ENCODE results near the genes SVOPL and TTC26.

- PRO-cap, 2 experiments, result no peak in any of the 2 experiments
Measured at GRCh38 chr7:137347312-137347830, 3.8 kb upstream of the PTN start.

DNA sequence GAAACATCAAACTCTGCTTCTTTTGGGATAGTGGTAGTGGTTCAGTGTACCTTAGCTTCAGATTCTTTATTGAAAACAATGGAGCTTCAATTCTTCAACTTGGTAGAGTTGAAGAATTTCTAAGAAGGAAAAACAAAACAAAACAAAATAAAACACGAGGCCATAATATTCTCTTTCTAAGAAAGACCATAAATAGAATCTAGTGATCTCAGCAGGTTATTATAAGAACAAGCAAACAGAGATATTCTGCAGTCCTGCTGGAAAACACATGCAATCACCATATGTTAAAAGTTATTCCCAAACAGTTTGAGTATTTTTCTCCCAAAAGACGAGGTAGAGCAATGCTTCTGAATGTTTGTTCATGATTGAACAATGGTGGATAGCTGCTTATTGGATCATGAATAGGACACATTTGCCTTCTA, 59.4 kb downstream of the CREB3L2 start:
- PRO-cap, 2 experiments, result no peak in any of the 2 experiments

DNA sequence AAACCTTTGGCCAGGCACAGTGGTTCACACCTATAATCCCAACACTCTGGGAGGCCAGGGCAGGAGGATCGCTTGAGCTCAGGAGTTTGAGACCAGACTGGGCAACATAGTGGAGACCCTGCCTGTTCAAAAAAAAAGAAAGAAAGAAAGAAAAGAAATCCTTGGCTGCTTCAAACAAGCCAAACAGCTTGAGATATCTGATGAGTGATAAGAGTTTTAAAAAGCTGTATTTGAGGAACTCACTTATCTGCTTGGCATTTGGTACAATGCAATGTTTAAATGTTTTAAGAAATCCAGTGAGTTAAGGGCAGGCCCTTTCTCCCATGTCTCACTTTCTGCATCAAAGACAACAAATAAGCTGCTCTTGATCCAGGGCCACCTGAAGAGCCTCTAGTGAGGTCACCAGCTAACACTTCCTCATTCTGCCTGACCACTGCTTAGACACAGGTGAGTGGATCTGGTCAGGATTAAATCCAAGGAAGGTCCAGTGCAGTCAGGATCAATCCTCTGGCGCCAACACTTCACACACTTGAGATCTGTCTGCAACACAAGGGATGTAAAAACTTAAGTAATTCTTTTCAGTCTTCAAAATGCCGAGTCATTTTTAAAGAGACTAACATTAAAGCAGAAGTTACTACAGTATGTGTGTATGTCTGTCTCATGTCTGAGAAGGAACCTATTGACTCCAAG, 43.4 kb downstream of the CREB3L2 start:
- PRO-cap, 2 experiments, result no peak in any of the 2 experiments

DNA sequence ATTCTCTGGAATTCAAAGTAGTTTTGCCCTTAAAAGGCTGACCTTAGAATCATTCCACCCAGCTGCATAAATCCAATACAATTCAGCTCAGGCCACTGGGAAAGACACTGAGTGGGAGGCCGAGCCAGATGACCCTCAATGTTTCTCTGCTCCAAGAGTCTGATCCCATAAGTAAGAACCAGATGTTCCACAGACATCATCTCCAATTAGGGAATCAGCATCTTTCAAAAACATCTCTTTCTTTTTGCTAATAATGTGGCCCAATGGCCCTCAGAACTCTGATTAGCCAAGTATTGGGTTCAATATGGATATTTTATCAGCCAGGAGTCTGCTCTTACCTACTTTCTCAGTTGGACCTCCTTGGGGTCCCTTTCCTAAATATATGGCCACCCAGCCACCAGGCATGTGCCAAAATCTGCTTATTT, 26.0 kb downstream of the CREB3L2 start:
- PRO-cap, 2 experiments, result no peak in any of the 2 experiments

DNA sequence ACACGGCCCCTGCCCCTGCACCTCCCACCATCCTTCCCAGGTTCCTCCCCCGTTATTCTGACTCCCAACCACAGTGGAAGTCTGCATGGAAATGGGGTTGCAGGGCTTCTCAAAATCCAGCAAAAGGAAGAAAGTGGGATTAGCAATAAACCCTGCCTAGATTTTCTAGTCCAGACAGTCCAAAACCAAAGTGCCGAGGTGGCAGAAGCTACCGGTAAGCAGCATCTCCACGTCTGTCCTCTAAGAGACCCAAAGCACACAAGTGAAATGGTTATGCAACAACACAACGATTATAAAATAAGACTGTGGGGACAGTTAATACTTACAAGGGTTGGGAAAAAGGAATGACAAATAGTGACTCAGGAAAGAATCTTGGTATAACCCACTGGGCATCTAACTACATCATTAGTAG, 24.8 kb downstream of the CREB3L2 start:
- PRO-cap, 2 experiments, result no peak in any of the 2 experiments

GRCh38 chr7:138309037-138309284, 151.1 kb upstream of the TRIM24 start:
- PRO-cap, 2 experiments, result no peak in any of the 2 experiments

GRCh38 chr7:138701079-138701764, at the start of gene SVOPL:
Gene SVOPL, minus strand, starts transcription at chr7:138701362.
- PRO-cap, 2 experiments, result no peak in any of the 2 experiments

GRCh38 chr7:138727203-138727731, 26.1 kb upstream of the SVOPL start:
- PRO-cap, 2 experiments, result no peak in any of the 2 experiments

DNA sequence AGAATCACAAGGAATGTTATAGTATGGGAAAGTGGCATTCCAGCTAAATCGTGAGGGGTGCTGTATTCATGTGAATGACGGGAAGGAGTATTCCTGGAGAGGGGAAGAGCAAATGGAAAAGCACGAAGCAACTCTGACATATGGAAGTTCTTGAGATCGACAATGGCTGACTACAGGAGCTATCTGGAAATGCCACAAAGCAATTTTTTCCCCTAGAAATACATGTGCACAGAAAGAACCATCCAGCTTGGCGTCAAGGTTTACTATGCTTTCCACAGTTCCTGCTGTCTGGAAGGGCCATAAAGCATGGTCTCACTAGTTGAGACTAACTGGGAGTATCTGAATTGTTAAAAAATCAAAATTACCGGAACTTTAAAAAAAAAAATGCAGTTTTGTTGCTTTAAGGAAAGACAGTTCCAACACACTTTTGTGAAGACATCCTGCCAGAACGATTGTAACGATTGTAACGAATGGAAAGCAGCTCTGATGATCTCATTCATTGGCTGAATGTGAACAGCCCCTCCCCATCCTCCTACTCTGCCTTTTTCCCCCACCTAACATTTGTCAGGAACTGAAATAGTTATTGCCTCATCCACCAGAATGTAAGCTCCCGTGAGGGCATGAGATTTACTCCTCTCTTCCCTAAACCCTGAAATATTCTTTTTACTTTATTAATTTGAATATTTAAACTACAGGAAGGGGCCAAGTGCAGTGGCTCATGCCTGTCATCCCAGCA, 23.0 kb upstream of the ZC3HAV1L start:
- PRO-cap, 2 experiments, result no peak in any of the 2 experiments

DNA sequence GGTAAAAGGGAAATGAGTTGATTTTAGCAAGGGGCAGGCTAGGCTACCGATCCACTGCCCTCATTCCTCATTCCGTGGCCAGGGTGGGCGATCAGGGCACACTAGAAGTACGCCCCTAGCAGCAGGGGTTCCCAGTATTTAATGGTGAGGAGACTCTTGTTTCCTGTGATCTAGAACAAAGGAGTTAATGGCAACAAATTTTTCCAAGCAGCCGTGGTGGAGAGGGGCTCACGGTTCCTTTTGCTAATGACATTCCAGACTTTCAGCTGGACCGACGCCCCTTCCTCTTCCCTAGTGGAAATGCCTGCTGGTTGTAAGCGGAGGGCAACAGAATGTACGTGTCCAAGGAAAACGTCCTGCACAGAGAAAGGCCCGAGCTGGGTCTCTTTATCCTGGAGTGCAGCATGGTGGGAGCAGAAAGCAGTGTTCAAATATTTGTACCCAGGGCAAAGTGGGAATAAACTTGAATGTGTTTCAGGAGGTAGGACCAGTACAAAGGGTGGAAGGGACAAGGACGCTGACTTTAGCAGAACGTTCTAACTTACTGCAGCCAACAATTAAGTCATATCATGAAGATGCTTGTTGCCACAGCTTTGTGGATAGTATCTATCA, 30.3 kb upstream of the ZC3HAV1L start:
- PRO-cap, 2 experiments, result no peak in any of the 2 experiments

- PRO-cap, 2 experiments, result no peak in any of the 2 experiments
Measured at GRCh38 chr7:139079708-139080464, 29.6 kb downstream of the ZC3HAV1 start.

DNA sequence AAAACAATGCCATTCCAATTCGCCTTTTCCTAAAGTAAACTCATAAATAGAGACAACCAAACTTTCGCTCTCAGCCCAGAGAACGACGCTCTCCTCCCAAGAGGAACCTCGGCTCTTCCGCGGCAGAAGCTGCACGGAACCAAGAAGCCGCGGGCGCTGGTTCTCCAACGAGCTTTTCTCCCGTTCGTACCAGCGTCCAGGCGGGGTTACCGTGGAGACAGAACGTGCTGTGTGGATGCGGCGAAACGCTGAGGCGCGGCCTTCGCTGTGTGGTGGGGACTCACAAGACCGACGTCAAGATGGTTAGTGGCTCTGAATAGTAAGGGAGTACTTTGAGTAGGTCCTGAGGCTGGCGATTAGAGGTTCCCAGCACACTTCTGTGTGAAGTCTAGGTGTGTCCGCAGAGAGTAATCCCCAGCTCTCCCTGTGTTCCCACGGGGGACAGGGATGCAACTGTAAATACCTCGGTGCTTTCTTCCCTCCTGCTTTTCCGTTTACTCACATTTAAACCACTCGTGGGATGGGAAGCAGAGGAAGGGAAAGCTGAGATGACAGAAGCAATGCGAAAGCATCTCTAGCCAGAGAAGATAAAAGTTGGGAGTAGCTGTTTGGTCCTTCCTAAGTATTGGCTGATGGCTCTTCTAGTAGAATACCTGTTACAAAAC, at the start of gene TTC26:
Gene TTC26, plus strand, starts transcription at position 220 of the 665 bp plus-strand sequence.
- PRO-cap, 2 experiments, result peak in 2 of 2 experiments; most common plus-strand start position 220 of the sequence (in 2); most common minus-strand start position 116 of the sequence (in 1)

DNA sequence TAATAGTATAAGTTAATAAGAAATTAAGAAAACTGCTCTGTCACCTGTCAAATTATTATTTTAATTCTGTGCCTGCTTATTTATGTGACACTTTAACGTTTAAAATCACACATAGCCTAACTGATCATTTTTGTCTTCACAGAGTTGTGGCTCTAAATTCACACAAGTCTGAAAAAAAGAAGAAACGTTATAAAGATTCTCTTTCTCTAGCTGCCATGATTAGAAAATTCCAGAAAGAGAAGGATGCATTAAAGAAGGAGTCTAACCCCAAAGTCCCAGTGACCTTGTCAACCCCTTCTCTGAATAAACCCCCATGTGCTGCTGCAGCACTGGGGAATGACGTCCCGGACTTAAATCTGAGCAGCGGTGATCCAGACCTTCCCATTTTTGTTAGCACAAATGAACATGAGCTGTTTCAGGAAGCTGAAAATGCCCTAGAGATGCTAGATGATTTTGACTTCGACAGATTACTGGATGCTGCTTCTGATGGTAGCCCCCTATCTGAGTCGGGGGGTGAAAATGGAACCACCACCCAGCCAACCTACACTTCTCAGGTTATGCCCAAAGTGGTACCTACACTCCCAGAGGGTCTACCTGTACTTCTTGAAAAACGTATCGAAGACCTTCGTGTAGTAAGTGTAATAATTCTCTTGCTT, 30.2 kb downstream of the UBN2 start:
- PRO-cap, 2 experiments, result no peak in any of the 2 experiments

- PRO-cap, 2 experiments, result no peak in any of the 2 experiments
Measured at GRCh38 chr7:139362893-139363146, 3.1 kb downstream of the LUC7L2 start.

GRCh38 chr7:139423399-139424358, 59.8 kb downstream of the KLRG2 start:
- PRO-cap, 2 experiments, result no peak in any of the 2 experiments

GRCh38 chr7:139641504-139642102, 118.1 kb downstream of the CLEC2L start:
- PRO-cap, 2 experiments, result no peak in any of the 2 experiments

DNA sequence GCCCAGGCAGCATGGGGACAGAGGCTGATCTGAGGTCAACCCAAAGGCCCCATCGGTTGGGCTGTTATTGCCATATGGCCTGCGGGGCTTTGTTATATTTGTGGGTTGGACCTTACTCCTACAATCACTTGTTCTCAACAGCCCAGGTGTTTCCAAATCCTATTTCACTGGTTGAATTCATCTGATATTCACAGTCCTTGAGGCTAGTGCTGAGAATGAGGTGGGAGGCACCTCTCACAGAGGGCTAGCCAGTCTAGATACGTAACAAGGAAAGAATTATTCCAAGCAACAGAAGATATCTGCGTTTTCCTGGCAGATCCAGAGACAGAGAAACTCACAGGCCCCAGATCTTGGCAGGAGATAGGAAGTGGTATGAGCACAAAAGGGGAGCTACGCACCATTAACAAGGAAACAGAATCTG, 117.3 kb downstream of the HIPK2 start:
- PRO-cap, 2 experiments, result no peak in any of the 2 experiments

GRCh38 chr7:139681974-139682560, 95.7 kb downstream of the HIPK2 start:
- PRO-cap, 2 experiments, result no peak in any of the 2 experiments

- PRO-cap, 2 experiments, result no peak in any of the 2 experiments
Measured at GRCh38 chr7:139755451-139756068, 22.2 kb downstream of the HIPK2 start.

DNA sequence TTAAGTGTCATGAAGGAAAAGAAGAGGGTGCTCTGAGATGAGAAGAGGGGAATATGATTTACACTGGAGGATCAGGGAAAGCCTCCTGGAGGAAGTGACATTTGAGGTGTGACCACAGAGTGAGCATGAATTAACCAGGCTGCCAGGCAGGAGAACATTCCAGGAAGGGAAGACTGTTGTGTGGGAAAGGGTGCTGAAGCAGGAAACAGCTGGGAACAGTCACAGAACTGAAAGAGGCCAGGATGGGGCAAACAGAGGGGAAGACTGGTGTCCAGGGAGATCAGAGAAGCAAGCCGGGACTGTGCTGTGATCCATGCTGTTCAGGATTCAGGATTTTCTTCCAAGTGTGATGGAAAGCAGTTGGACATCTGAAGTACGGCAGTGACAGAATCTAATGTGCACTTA, 14.9 kb downstream of the HIPK2 start:
- PRO-cap, 2 experiments, result no peak in any of the 2 experiments